Daoy (cell line): ENCODE results near the genes ZNF423, SNX20 and CYLD.

GRCh38 chr16:48608908-48609237 lies 1.1 kb downstream of the N4BP1 start:
- RAMPAGE, long total RNA = no peak

- RAMPAGE, long total RNA = no peak
Measured at GRCh38 chr16:48630097-48630771, 20.3 kb upstream of the N4BP1 start.

- RAMPAGE, long total RNA = no peak
Measured at GRCh38 chr16:49359763-49360122, 13.9 kb upstream of the C16orf78 start.

GRCh38 chr16:49435234-49435520 lies 61.6 kb downstream of the C16orf78 start:
- RAMPAGE, long total RNA = no peak

DNA sequence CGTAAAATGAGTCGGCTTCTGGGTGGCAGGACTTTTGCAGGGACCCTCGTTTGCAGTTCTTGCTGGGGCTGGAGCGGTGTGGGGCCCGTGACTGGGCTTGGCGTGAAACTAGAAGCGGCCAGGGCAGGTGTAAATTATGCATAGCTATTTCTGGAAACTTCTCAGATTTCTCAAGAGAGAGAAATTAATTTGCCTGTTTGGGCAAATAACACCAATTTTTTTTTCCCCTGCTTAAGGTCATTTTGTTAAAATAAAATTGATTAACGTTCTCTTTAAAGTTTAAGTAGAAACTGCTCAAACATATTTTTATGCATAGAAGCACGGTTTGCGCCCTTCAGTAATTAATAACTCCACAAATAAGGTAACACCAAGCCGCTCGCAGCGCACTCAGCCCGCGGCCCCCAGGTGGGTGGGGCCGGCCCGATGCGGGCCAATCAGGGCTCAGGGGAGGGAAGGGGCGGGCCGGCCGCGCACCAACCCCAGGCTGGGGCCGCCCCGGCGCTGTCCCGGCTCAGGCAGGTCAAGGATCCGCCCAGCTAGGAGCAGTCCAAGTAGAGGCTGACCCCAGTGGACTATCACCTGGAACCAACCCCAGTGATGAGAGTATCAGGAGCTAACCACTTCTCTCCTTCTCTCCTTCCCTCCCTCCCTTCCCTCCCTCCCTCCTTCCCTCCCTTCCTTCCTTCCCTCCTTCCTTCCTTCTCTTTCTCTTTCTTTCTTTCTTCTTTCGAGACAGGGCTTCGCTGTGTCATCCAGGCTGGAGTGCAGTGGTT lies 110.7 kb downstream of the C16orf78 start:
- RAMPAGE, long total RNA = no peak

- RAMPAGE, long total RNA = no peak
Measured at GRCh38 chr16:49696344-49696837, 159.5 kb downstream of the ZNF423 start.

- RAMPAGE, long total RNA = no peak
Measured at GRCh38 chr16:49726610-49727009, 129.3 kb downstream of the ZNF423 start.

- RAMPAGE, long total RNA = no peak
Measured at GRCh38 chr16:49855991-49856443, at the start of gene ZNF423. Gene ZNF423 (minus strand): TSS chr16:49856112.

DNA sequence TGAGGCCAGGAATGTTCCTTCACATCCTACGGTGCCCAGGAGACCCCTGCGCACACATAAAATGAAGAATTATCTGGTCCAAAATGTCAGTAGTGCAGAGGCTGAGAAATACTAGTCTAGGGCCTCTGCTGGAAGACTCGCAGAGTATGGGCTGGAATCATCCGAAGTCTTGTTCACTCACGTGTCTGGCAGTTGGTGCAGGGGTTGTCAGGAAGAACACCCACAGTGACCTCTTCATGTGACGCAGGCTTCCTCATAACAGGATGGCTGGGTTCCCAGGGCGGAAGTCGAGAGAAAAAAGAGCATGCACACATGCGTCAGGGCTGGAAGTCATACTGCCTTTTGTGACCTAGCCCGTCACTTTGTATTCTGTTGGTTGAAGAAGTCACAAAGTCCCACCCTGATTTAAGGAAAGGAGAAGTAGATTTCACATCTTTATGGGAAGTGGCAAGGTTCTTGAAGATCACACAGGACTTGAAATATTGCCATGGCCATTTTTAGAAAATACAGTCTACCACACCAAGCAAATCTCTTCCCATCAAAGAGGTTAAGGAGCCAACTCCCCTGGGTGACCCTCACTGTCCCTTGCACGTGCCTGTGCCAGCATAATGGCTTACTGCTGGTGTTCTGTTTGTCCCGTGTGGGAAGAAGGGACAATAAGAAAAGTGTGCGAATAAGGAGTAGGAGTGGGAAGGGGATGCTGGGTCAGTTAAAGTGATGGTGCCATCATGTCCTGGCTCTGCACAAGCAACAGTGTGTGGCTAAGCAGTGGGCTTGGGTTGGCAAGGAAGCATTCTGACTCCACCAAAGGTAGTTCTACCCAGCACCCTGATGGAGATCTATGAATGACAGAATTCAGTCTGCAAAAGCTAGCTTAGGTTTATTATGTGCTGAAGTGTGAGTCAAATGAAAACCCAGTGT lies 28.0 kb downstream of the HEATR3 start:
- RAMPAGE, long total RNA = no peak

DNA sequence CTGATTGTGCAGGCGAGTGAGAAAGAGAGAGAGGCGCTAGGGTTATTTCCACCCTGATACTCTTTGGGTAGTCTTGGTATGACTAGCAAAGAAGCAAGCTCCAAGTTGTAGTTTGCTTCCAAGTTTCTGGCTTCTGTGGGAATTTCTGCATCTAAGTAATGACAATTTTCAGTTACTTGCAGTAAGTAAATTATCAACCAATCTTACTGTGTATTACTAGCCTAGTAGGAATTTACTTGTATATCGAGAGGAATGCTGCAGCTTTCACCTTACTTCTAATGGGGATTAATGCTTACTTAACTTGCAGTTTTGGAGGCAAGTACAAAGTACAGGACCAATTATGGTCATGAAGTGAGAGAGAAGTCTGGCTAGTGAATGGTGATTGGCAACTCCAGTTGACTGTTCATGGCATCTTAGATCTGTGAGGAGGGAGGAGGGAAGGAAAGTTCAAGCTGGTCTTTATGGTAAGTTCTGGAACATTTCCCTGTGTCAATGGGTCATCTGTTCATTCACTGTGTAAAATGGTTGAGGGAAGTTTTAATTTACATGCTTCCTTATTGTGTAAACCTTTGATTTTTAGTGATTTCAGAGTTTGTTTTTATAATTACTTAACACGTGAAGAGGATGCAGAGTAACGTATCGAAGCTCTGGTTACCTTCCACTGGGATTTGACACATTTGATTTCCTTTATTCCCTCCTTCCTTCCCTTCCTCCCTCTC lies 32.1 kb downstream of the TENT4B start:
- RAMPAGE, long total RNA = no peak

GRCh38 chr16:50230953-50231787 lies 35.2 kb upstream of the ADCY7 start:
- RAMPAGE, long total RNA = no peak

GRCh38 chr16:50236915-50237405 lies 29.4 kb upstream of the ADCY7 start:
- RAMPAGE, long total RNA = no peak

GRCh38 chr16:50314006-50315191 lies 48.0 kb downstream of the ADCY7 start:
- RAMPAGE, long total RNA = no peak

- RAMPAGE, long total RNA = no peak
Measured at GRCh38 chr16:50603014-50604077, 55.1 kb downstream of the NKD1 start.

- RAMPAGE, long total RNA = no peak
Measured at GRCh38 chr16:50679091-50680002, 1.8 kb downstream of the SNX20 start.

DNA sequence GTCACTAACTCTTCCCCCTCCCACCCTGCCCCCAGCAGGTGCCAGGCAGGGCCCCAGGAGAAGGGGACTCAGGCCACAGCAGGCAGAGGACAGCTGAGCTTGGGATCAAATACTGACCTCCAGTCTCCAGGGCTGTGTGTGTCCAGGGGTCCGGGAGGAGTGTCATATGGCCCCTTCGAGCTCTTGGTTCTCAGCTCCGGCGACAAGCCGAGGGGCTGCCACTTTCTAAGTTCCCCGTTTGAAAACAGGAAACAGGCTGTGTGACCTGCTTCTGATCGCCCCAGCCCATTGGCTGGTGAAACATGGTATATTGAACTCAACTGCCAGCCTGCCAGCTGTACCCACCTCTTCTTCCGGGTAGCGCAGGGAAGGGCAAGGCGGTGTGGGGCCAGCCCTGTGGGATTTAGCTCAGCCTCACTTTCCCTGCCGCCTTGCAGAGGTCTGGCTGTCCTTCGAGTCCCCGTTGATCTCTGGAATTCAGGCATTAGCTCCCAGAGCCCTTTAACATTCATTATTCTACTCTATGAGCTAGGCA lies at the start of gene SNX20:
SNX20 (minus strand) TSS at position 240 of the 535 bp plus-strand sequence.
- RAMPAGE, long total RNA = no peak

GRCh38 chr16:50721782-50723142 lies 19.6 kb upstream of the CYLD start:
- RAMPAGE, long total RNA = no peak

- RAMPAGE, long total RNA = start-site peak on the plus strand at chr16:50742065-50742157, 345 and 303 reads in 2 replicates
Measured at GRCh38 chr16:50741987-50742266, at the start of gene CYLD. Gene CYLD (plus strand): TSS chr16:50742086.

- RAMPAGE, long total RNA = no peak
Measured at GRCh38 chr16:50749550-50750177, 7.8 kb downstream of the CYLD start.

DNA sequence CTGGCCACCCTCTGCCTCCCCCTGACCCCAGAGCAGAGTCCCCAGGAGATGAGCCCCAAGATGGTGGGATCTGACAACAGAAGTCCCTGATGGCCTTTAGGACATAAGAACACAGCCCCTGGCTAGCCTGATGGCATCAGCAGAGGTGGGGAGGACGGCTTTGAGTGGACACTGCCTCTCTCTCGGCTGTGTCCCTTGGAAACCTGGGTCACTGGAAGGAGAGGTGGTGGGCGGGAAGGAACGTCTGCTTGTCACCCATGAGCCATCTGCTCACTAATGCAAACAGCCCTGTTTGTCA lies 196.8 kb downstream of the CYLD start:
- RAMPAGE, long total RNA = no peak